Mammary microvascular endothelial cell (primary cell): ENCODE data around the genes CD151 and MUC6.

- RAMPAGE, long total RNA = no peak
These were observed 1.7 kb upstream of the CRACR2B start for GRCh38 chr11:825858-826601.

GRCh38 chr11:832410-833307 is at the start of gene CD151:
Gene CD151 (plus strand): TSS chr11:832952.
- RAMPAGE, long total RNA = start-site peak on the plus strand at chr11:832950-833014, 1,985 and 896 reads in 2 replicates

DNA sequence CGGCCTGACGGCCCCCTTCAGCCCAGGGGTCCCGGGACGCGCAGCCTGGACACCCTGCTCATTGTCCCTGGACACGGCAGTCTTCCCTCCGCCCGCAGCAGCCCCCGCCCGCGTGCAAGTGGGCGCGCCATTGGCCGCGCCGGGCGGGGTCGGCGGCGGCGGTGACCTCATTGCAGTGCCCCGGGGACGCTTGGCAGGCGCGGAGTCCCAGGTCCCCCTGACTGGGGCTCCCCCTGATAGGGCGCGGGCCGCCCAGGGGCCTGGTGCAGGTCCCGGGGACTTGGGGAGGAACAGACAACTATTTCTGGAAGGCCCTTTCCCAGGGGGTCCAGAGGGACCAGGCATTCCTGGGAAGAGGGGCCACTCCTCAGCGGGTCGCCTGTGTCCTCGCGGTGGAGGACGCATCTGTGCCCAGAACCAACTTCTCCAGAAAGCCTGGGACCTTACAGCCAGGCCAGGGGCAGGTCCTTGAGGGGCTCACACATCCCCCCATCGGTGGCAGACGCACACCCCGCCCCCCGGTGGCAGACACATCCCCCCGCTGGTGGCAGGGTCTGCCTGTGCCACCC is 640 bp downstream of the CD151 start:
- RAMPAGE, long total RNA = no peak

DNA sequence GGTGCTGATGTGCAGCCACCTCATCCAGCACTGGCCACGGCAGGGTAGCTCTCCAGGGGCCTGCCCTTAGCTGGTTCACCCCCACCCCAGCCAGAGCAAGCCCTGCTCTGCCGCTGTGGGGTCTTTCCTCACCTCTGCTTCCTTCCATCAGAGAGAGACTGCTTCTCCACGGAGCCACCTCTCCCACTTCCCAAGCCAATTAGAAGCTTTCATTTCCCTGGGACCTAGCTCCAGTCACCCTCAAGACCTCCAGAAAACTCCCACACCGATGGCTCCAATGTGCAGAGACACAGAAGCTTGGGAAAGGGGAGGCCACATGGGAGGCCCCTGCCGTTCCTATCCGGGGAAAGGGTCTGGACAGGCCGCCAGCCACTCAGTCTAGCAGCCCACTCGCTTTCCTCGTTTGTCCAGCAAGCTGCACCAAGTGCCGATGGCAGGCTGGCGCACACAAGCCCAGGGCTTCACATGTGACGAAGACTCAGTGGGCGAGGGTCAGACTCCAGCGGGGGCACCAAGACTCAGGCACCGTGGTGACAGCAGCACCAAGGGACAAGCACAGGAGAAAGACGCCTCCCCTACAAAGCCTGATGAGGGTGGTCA is 1.4 kb downstream of the POLR2L start:
- RAMPAGE, long total RNA = no peak

DNA sequence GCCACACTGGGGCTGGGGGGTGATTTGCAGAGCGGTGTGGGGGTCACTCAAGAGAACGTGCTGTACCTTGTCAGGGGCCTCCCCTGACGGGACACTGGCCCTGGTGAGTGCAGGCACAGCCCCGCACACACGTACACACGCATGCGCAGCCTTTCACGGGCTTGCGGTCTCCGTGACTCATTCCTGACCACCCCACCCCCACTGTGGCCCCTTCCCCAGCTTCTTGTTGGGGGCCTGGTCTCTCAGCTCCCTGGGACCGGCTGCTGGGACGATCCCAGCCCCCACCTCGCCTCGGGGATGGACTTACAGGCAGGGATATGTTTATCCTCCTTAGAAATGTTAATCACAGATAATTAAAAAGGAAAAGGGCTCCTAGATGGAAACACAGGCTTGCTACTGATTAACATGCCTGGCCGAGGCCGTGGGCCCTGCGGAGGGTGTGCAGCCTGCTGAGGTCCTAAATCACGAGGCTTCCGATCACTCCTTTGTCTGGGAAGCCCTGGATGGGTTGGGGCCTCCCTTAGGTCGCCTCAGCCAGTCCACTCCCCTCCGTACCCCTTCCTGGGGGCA is 20.3 kb downstream of the TSPAN4 start:
- RAMPAGE, long total RNA = no peak

DNA sequence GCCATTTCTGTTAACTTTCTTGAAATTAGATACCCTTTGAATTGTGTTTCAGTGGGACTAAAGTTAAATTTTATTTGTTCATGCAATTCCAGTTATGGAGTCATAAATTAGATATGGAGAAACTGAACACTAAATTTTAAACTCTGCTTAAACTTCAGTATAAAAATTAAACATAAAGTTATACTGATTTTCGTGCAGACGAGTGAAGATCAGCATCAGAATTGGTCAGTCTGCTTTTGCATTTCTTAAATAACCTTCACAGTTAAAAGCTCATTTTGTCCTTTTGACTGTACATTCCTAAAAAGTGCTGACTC is 6.5 kb downstream of the AP2A2 start:
- RAMPAGE, long total RNA = no peak

DNA sequence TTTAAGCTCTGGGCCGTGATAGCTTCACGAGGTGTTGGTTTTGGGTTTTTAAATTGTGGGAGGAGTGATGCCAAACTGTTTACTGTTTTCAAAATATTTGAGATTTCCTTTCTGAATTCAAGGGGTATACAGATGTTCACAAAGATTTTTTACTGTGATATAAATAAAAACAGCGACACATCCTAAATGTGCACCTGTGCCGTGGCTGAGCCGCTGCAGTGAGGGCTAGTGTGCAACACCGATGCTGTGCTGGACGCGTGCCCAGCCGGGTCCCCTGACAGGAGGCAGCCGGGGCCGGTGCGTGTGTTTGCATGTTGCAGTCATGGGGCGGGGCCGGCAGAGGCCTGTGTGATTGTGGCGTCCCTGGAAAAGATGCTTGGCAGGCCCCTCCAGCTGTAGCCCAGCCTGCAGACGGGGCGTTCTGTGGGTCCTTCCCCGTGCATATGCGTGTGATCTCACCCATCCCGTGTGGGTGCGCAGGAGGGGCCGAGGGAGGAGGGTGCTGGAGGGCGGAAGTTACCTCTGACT is 30.7 kb downstream of the MUC6 start:
- RAMPAGE, long total RNA = no peak

DNA sequence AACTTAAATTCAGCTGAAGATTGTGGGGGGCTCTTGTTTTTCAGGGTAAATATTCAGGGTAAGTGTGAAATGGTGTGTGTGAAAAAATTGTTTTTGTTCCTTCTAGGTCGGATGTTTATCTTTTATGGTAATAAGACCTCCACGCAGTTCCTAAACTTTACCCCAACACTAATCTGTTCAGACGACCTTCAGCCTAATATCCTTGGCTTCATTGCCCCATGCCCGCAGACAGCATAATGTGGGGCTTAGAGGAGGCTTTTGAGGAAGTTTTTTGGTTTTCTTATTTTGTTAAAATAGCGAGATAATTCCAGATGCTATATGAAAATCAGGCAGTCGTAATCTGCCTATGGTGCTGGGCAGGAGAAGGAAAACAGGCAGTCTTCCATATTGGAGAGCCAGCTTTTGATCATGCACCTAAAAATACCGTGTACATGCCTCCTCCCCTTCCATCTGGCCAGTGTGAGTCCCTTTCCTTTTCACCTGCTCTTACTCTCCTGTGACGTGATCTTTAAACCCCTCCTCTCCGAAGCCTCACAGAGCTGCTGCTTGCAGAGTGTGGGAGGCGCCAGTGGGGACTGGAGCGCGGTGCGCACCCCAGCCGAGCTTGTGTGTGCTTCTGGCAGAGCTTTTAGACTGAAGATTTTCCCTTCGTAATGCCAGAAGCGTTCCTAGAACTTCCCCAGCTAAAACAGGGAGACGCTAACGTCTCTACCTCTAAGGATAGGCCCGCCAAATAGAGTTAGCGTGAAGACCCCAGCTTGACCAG is 29.9 kb downstream of the MUC6 start:
- RAMPAGE, long total RNA = no peak

- RAMPAGE, long total RNA = no peak
These were observed at the start of gene MUC6 for GRCh38 chr11:1036381-1037068. Gene MUC6 (minus strand): TSS chr11:1036718.

- RAMPAGE, long total RNA = no peak
These were observed 13.2 kb upstream of the MUC6 start for GRCh38 chr11:1049556-1050203.

- RAMPAGE, long total RNA = no peak
These were observed 27.7 kb upstream of the MUC6 start for GRCh38 chr11:1064105-1064813.

DNA sequence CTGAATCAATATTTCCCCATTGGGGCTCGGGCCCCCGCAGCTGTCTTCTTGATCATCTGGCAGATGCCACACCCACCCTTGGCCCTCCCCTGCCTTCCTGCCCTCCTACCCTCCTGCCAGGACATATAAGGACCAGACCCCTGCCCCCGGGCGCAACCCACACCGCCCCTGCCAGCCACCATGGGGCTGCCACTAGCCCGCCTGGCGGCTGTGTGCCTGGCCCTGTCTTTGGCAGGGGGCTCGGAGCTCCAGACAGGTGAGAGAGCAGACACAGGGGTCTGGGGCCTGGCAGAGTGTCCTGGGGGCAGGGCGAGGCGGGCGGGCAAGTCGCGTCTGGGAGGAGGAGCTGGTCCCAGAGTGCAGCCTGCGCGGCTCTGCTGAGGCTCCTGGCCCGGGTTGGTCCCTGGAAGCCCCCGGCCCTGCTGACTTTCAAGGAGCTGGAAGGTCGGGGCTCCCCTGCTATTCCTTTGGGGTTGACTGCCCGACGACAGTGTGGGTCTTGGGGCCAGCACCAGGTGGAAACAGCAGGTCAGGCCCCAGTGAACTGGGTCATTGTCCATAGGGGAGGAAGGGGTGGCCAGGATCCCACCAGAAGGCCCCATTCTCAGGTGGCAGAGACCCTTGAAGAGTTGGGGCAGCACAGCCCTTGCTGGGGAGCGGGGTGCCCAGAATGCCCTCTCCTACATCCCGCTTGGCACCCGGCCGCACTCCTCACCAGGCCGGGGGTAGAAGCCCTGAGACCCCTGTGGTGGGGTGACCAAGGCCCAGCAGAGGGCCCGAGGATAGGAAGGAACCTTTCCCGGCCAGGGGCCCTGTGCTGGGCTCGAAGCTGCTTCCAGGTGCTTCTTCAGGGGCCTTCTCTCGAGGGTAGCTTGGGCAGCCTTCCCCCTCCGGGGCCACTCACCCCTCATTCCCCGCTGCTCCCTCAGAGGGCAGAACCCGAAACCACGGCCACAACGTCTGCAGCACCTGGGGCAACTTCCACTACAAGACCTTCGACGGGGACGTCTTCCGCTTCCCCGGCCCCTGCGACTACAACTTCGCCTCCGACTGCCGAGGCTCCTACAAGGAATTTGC is 38.5 kb upstream of the MUC6 start:
- RAMPAGE, long total RNA = no peak

DNA sequence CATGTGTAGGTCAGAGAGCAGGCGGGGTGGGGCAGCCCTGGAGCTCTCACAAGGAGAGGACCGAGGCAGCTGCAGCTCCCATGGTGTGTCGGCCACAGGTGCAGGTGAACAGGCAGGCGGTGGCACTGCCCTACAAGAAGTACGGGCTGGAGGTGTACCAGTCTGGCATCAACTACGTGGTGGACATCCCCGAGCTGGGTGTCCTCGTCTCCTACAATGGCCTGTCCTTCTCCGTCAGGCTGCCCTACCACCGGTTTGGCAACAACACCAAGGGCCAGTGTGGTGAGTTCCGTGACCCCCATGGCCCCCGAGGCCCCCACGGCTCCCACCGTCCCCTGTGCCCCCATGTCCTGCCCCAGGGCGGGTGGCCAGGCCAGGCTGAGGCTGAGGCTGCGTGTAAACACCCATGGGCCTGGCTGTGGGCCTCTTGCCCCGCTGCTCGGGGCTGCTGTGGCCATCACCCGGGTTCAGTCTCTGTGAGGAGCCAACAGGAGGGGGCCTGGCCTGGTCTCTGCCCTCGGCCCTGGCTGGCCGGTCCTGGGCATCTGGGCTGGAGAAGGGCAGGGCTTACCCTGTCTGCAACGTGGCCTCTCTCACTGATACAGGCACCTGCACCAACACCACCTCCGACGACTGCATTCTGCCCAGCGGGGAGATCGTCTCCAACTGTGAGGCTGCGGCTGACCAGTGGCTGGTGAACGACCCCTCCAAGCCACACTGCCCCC is 54.4 kb upstream of the MUC5AC start:
- RAMPAGE, long total RNA = no peak

DNA sequence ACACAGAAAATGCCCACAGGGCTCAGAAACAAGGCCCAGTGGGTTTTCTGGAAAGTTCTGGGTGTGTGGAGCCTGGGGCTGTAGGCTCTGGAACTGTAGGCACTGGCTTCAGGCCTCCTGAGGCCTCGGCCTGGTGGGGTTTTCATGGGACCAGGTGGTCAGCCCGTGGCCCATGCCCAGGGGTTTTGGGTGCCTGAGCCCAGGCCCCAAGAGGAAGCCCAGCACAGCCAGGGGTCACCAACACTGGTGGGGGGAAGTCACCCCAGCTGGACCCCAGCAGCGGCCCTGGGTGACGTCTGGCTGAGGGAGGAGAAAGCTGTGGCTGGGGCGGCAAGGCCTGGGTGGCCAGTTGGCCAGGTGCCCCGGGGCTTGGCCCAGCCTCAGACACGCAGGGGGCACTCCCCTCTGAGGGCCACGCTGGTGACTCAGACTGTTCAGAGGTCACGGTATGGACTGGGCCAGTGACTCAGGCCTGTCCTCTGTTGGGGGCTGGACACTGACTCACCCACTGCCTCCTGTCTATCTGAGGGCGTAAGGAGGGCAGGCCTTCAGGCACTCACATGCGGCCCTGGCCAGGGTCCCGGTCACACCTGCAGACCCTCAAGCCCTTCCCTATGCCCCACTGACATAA is 4.0 kb upstream of the MUC5AC start:
- RAMPAGE, long total RNA = no peak

DNA sequence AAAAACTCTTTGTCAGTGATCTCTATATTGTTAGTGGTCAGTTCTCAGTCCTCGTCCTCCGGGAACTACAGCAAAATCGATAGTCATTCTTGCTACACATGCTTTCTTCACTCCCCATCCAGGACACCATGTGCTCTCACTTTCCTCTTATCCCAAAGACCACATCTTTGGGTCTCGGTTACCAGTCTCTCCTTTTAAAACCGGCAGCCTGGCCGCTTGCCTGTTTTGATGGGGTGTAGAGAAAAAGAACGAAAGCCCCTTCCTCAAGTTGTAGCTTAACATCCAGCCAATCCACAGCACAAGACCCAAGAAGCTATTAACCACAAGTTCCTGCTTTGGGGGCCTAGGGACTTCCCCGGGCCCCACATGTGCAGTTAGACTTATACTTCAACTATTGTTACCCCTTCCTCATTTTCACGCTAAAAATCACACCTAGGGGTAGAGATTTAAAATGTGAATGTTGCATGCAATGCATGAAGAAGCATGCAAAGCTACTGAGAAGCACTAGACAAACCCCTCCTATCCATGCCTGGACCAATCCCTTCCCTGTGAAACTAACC is 1.5 kb upstream of the TOLLIP start:
- RAMPAGE, long total RNA = no peak

- RAMPAGE, long total RNA = no peak
These were observed 39.5 kb upstream of the BRSK2 start for GRCh38 chr11:1349934-1350864.

GRCh38 chr11:1358066-1358765 is 31.5 kb upstream of the BRSK2 start:
- RAMPAGE, long total RNA = no peak

DNA sequence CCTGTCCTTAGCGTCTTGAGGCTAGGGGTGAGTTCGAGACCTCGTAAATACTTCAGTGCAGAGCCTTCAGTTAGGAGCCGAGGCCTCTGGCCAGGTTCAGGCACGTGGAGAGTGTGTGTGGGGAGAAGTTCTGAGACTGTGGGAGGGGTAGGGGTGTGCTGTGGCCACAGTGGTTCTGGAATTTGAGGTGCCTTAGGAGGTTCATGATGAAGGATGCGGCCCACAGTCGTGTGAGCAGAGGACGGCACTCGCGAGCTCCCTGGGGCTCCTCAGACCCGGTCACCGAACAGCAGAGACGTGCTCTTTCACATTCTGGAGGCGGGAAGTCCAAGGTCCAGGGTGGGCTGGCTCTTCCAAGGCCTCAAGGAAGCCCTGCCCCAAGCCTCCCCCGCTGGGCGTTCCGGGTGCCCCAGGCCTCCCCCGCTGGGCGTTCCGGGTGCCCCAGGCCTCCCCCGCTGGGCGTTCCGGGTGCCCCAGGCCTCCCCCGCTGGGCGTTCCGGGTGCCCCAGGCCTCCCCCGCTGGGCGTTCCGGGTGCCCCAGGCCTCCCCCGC is 33.6 kb downstream of the BRSK2 start:
- RAMPAGE, long total RNA = no peak

- RAMPAGE, long total RNA = no peak
These were observed 32.5 kb upstream of the MOB2 start for GRCh38 chr11:1518902-1519720.

GRCh38 chr11:1570082-1570543 is 2.0 kb downstream of the DUSP8 start:
- RAMPAGE, long total RNA = no peak